ReNcell CX (cell line): ENCODE measurements around a stretch of chr7.

DNA sequence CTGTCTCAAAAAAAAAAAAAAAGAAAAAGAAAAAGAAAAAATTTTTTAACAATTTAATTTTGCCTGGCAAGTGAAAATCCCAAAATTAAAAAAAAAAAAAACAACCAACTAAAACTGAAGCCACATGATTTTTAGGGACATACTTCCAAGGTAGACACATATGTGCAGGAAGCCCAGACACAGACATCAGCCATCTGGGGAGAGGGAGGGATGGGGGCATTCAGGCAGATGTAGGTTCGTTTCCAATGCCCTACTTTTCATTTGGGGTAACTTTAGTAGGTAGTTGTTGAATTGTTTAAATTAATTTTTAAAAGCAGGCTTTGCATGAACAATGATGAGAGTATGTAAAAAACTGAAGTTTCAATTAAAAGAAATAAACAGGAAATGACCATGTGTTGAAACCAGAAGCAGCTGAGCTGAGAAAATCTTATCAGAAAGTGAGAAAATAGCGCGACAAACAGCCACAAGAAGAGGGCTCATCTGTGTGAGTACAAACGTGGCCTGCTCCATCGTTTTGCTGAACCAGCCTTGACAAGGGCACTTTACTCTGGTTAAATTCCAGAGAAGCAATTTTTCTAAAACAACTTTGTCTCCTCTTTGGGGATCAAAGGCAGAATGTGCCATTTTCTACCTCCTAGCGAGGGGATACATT, 51.0 kb upstream of the VIPR2 start:
- PRO-cap = no peak